Calu3 (cell line): Measurements from ENCODE around the gene PERP.

DNA sequence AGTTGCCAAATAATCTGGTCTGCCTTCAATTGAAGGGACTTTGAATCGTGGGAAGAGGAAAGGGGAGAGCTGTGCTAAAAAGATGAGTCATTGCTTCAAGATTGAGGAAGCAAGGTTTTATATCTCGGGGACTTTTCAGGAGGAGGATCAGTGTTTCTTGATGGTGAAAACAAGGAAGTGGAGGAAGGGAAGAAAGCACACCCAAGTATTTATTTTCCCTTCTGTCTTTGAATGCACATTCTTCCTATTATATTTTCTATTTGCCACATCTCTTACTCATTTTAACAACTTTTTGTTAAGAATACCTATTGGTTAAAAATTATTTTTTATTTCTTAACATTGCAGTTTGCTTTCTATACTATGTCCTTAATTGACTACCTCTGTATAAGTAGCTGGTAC lies 14.9 kb upstream of the IFNGR1 start:
- PRO-cap = bidirectional peak, plus-strand start at position 120 of the sequence, minus-strand start outside the sequence

GRCh38 chr6:137234461-137234876 lies 15.3 kb upstream of the IFNGR1 start:
- PRO-cap = no peak

DNA sequence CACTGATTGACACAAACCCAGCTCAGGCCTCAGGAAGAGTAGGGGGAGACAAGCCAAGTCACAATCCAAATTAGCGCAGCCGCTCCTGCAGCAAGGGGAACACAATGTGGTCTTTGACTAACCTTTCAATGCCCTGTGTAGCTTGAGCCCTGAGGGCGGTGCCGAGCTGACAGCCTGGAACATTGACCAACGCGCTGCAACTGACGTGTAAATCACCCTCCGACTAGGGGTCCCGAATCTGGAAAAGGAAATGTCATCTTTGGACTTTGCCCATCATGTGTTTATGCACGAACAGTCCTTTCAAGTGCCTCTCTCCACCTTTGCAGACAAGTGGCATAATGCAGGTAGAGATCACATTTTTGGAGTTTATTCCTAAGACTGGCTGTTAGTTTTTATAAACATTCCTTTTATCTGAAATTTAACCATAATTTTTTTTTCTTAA lies 136.6 kb downstream of the OLIG3 start:
- PRO-cap = no peak

- PRO-cap = no peak
These were observed 167.8 kb upstream of the TNFAIP3 start for GRCh38 chr6:137699167-137699694.

- PRO-cap = no peak
These were observed 143.9 kb upstream of the TNFAIP3 start for GRCh38 chr6:137723019-137723621.

GRCh38 chr6:137734923-137735284 lies 132.2 kb upstream of the TNFAIP3 start:
- PRO-cap = no peak

DNA sequence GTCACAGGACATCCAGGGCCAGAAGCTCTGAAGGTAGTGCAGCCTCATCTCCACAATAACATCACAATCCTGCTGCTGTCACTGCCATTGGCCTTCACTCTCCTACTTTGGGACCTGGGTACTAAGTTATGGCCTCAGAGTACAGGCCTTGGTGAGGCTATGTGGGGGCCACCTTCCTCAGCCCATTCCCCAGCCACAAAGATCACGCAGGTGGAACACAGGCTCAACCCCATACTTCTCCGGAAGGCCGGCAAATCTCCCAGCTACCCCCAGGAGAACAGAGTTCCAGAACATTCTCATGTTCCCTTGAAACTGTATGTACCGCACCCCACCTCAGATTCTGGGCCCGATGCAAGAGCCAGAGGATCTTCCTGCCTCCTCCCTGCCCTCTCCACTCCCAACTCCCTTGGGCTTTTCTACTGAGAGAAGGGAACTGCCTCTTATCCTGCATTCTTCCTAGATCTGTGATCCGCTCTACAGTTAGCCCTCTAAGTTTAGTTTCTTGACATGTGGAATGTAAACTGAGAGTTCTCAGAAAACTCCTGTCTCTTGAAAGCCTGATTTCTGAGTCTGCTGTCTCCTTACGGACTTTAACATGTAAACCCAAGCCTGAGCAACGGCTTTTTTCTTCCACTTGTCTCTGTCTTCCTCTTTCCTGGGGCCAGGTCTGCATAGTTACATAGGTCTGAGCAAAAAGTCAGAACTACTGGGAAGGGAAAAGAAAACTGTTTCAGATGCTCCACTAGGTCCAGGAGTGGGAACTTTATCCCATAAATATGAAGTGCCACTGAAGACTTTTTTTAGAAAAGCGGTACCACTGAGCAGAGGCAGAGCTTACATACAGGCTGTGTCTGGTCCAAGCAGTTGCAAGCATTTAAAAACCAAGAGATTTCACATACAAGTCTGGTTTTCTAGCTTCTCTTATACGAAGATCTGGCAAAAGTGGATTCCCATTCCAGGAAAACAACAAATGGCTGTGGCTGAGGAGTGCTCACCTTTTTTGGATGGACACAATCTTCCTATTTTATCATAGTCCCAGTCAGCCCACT lies 86.5 kb upstream of the TNFAIP3 start:
- PRO-cap = no peak

- PRO-cap = no peak
These were observed 74.4 kb upstream of the TNFAIP3 start for GRCh38 chr6:137792686-137792992.

DNA sequence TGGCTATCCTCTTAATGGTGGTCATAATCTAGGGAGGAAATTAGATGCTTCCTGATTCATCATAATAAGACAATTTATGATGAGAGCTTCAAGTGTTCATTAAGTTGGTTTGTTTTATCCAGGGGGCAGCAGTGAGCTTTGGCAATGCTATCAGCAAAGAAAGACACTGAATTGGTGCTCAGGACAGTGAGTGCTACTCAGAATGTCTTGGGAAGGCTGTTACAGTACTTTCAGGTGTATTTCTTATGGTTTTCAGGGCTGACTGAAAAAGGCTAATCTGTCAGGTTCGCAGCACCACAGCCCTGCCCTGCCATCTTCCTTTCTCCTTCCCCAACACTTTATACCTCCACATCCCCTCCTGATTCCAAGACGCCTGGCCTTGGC lies 67.1 kb upstream of the TNFAIP3 start:
- PRO-cap = no peak

DNA sequence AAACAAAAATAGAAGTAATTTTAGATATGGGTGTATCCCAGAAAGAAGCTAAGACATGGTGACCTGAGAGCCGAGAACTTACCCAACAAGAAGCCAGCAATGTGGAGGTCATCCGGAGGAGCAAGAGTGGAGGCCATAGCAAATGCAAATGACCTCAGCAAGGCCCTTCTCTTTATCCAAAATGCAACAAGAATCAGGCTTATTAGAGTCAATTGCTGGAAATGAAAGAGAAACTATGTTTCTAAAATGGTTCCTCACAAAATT lies 90.4 kb downstream of the TNFAIP3 start:
- PRO-cap = no peak

DNA sequence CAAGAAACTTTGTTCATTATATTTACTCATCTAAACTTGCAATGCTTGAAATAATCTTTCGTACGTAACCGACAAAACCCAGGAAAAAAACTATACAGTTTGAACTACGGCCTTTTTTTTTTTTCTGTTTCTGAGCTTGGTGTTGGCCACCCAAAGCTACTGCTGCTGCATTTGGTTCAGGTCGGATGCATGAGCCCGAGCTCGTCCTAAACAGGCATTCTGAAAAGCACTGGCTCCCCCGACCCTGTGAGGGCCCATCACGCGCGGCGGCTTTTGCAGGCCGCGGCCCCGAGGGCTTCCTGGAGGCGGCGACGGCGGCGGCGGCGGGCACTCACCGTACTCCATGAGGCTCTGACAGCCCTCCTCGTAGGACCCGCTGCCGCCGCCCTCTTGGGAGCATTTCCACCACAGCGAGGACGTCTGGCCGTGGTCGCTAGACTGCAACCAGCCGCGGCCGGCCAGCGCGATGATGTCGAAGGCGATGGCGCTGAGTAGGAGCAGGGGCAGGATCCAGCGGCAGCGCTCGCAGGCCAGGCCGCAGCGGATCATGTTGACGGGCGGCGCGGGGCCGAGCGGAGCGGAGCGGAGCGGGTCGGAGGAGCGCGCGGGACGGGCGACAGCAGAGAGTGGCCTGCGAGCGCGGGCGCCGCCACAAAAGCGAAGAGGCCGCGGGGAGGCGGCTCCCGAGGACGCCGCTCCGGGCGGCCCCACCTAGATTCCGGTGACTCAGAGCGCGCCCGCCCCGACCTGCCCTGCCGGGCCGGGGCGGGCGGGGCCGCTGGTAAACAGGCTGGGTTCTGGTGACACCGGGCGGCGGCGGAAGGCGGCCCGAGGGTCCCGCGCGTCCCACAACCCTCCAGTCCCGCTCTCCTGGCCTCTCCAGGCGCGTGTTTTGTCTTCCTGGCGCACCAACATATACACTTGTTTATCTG lies at the start of gene PERP:
PERP (minus strand) TSS at position 628 of the 932 bp plus-strand sequence.
- PRO-cap = bidirectional peak, plus-strand start at position 800 of the sequence, minus-strand start at position 628 of the sequence

- PRO-cap = no peak
These were observed 9.0 kb upstream of the PBOV1 start for GRCh38 chr6:138227099-138227921.

GRCh38 chr6:138415850-138416233 lies 11.8 kb downstream of the HEBP2 start:
- PRO-cap = no peak

DNA sequence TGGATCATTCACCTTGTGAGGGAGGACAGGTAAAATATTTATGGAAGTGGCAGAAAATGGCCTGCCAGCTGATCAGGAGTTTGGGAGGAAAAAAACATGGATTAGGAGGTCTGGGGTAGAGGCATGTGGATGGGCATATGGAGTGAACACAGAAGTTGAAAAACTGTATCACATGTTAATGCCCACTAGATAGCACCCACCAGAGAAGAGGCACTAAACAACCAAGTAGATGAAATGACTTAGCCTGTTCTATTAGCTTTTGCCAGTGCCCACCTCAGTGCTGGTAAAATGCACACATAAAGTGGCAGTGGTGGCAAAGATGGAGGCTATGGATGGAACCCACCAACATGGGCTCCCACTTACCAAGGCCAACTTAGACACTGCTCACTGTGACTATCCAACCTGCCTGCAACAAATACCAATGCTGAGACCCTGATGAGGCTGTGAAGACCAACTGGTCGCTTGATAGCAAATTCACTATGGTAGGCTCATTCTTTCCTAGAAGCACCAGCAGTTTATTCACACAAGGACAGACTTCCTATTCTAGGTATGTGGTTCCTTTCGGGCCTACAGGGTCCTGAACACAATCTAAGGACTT lies 14.9 kb downstream of the HEBP2 start:
- PRO-cap = no peak

- PRO-cap = no peak
These were observed 2.0 kb downstream of the NHSL1 start for GRCh38 chr6:138497260-138497729.

- PRO-cap = no peak
These were observed 4.8 kb upstream of the NHSL1 start for GRCh38 chr6:138503964-138504626.

GRCh38 chr6:138692082-138692727 lies 81.4 kb upstream of the CCDC28A start:
- PRO-cap = bidirectional peak, plus-strand start at chr6:138692484, minus-strand start at chr6:138692336

GRCh38 chr6:138724132-138724339 lies 49.5 kb upstream of the CCDC28A start:
- PRO-cap = no peak

DNA sequence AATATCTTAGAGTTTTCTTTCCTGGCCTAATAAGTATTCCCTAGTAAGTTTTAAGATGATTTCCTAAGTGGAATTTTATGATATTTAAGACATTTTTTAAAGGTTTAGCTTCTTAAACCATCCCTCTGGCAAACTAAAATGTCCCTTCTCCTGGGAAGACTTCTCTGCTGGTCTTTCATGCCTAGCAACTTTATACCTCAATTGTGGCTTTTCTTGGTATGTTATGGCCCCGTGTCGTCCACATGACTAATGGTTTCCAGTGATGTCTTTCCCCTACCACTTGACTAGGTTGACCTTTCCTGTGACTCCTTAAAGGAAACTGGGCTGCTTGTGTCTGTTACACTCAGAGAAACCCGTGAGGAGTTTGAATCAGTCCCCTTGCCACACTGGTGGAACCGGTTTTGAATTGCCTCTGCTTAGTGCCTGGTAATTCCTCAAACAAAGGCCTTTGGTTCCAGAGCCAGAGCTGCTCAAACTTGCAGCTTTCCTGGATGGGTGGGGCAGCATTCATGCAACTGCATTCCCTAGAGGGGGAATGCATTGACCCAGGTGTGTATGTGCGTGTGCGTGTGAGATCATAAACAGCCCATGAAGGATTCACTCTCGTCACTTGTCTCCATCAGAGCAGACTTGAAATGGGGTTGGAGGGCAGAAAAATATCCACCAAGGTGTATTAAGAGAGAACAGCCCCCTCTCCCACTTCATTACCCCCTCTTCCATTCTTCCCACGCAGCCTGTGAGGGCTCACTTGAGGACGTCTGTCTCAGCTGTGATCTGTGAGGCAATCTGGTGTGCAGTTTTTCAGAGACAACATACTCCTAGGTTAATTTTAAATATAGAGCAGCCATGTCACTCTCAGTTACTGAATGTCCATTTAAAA lies 22.0 kb downstream of the ECT2L start:
- PRO-cap = bidirectional peak, plus-strand start at position 600 of the sequence, minus-strand start at position 166 of the sequence

- PRO-cap = no peak
These were observed 48.5 kb downstream of the ECT2L start for GRCh38 chr6:138844390-138844735.